Myometrial cell (primary cell): ENCODE measurements around a stretch of chr13.

DNA sequence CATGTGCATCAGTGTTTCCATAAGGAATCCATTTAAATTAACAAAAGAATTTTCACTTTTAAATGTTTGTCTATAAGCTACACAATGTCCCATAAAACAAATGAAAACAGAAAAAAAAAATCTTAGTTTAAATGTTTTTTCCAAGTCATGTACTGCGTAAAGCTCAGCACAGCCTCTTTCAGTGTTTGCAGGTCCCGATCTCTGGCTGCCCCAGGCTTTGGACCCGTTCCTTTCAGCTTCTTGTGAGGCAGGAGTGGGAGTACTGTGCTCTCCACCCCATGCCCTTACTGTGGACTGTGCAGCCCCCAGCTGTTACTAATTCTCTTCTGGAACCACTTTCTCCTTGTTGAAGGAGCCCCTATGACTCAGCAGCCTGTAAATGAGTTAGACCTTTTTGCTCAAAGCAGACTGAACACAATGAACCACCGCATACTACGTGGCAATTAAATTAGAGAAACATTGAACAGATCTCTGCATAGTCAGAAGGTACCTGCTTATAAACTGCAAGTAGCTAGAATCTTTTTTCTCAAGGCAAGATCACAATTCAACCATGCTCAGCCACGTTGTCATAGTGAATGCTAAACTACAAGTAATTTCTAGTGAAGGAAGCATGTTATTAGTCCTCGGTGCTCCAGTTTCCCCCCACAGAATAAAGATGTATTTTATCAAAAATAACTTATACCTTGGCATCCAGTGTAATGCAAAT, 39.0 kb downstream of the SERTM1 start:
- RAMPAGE, long total RNA = no peak

GRCh38 chr13:37580345-37580777, 18.2 kb downstream of the POSTN start:
- RAMPAGE, long total RNA = no peak

DNA sequence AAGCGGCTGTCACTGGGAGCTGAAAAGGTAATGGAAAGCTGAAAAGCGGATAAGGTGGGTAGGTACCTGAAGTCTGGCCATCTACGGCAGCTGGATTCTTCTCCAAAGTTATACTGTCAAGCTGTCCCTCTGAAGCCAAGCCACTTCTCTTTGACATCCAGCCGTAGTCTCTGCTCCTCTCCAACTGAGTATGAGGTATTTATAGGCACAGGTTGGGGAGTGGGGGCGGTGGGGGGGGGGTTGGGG, 65.2 kb upstream of the TRPC4 start:
- RAMPAGE, long total RNA = no peak

- RAMPAGE, long total RNA = no peak
These were observed 224.1 kb upstream of the UFM1 start for GRCh38 chr13:38125582-38125906.

DNA sequence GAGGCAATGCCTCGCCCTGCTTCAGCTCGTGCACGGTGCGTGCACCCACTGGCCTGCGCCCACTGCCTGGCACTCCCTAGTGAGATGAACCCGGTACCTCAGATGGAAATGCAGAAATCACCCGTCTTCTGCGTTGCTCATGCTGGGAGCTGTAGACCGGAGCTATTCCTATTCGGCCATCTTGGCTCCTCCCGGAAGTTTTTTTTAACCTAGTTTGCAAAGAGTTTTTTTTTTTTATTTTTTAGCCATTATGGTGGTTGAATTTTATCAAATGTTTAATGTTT, 16.0 kb upstream of the STOML3 start:
- RAMPAGE, long total RNA = no peak

DNA sequence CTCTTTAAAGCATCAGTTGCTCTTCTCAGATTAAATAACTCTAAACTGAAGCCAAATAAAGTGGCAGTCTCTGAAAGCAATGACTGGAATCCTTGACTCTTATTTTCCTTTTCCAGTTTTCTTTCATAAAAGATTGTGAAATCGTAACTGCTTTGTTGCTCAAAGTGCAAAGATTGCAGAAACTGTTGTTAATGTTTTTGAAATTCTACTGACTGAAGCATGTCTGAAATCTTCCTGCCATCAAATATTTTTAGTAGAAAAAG, 1.9 kb downstream of the NHLRC3 start:
- RAMPAGE, long total RNA = no peak

- RAMPAGE, long total RNA = no peak
These were observed 313.3 kb downstream of the FOXO1 start for GRCh38 chr13:40353089-40353562.

GRCh38 chr13:40377797-40378328, 288.6 kb downstream of the FOXO1 start:
- RAMPAGE, long total RNA = no peak

DNA sequence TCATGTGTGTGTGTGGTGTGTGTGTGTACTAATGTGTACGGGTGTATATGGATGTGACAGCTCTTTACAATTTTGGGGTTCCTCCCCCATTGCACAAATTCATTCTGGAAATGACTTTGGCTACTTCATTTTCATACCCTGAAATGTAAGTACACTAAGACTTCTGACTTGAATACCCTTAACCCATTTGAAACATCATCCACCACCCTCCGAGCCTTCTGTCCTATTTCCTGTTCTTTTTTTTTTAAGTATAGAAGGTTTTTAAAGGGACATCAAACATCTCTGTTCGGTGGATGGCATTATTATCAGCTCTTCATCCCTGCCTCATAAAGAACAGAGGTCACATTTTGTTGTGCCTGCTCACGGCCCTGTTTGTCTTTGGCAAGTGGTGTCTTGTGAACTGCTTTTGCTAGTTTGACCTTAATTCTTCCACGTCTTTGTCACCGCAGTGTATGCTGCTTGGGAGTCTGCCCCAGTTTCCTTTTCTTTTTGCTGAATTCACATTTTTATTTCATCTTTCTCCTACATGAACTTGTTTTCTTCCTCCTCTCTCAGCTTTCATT, 228.3 kb downstream of the FOXO1 start:
- RAMPAGE, long total RNA = no peak

GRCh38 chr13:40494439-40494780, 172.0 kb downstream of the FOXO1 start:
- RAMPAGE, long total RNA = no peak

GRCh38 chr13:40547686-40548490, 118.6 kb downstream of the FOXO1 start:
- RAMPAGE, long total RNA = no peak

GRCh38 chr13:40552944-40553529, 113.4 kb downstream of the FOXO1 start:
- RAMPAGE, long total RNA = no peak

DNA sequence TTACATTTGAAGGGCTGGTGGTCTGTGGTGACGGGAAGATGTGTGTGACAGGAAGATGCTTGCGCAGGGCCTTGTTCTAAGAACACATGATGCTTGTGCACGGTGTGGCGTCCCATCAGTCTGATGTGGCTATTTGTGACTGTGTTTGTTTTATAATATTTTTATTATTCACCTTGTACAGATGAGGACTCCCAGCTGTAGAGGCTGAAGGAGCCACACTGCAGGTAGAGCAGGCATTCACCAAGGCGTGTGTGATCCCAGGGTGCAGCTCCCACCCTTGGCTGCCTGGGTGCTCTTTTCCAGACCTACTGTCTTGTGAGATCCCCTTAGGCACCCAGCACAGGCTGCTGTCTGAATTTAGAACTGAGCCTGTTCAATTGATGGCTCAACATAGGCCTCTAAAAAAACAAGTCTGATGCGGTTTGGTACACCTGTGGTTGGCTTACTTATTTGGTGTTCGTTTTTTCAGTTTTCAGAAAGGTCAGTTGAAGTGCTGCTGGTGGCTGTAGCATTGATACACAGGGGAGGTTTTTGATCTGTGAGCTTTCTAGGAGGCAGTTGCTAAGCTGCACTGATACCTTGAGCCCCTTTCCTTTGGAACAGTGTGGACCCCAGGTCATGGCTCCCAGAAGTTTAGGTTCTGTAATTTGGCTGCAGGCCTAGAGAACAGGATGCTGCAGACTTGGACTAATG, 3.2 kb downstream of the SLC25A15 start:
- RAMPAGE, long total RNA = no peak

GRCh38 chr13:40895452-40896397, 106.3 kb downstream of the SLC25A15 start:
- RAMPAGE, long total RNA = no peak

DNA sequence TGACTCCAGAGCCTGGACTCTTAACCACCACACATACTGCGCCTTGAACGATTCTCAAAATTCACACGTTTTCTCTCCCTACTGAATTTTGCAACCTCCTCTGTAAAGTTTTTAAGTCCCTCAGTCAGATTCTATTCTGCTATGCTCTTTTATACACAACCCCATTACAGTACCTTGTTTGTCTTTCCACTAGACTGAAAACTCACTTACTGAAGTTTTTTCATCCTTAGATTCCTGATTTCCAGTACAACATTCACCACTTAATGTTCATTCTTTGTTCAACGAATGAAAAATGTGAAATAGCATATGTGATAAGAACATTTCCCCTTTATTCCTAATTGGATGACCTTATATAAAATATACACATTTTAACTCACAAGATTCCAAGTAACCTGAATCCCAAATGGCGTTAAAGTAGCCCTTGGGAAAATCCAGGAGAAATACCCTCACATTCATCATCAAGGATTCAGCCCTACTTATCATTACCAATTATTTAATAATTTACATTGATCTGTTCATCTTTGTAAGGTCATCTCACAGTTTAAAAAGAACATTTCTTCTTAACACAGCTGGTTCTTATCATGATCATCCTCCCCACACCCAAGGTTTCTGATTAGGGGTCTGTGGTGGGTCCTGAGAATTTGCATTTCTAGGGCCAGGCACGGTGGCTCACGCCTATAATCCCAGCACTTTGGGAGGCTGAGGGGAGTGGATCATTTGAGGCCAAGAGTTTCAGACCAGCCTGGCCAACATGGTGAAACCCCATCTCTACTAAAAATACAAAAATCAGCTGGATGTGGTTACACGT, 101.7 kb downstream of the ELF1 start:
- RAMPAGE, long total RNA = no peak

GRCh38 chr13:40933378-40934077, 85.6 kb downstream of the ELF1 start:
- RAMPAGE, long total RNA = no peak

- RAMPAGE, long total RNA = no peak
These were observed 81.4 kb downstream of the ELF1 start for GRCh38 chr13:40937599-40938248.

DNA sequence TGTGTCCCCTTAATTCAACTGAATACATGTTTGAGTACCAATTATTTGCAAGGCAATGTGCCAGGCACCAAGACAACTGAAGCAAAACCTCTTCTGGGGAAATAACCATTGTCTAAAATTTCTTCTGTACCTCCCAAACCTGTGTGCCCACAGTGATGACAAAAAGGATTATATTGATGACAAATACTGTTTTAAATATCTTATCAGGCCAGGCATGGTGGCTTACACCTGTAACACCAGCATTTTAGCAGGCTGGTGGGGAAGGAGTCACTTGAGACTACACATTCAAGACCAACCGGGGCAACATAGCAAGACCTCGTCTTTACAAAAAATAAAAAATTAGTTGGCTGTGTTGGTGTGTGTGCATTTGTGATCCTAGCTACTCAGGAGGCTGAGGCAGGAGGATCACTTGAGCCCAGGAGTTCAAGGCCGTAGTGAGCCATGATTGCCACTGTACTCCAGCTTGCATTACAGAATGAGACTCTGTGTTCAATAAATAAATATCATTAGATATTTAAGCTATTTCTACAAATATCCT, 35.0 kb downstream of the ELF1 start:
- RAMPAGE, long total RNA = no peak

DNA sequence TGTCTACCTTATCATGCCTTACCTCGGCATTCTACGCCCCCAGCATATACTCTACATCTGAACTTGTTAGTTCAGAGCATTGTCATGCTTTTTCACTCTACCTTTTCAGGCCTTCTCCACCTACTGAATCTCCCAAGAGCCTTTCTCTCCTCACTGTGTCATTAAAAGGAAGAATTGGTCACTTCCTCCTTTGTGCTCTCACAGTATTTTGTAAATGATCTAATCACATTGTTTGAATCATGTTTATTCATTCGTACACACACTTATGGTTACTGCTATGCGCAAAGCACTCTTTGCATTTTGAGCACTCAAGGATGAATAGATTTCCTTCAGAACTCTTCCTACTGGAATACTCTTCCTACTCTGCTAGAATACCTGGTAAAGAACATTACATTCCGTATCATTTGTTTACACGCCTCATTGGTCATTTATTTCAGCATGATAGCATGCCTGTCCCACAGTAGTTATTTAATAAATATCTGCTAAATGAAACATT, 15.8 kb upstream of the ELF1 start:
- RAMPAGE, long total RNA = no peak

DNA sequence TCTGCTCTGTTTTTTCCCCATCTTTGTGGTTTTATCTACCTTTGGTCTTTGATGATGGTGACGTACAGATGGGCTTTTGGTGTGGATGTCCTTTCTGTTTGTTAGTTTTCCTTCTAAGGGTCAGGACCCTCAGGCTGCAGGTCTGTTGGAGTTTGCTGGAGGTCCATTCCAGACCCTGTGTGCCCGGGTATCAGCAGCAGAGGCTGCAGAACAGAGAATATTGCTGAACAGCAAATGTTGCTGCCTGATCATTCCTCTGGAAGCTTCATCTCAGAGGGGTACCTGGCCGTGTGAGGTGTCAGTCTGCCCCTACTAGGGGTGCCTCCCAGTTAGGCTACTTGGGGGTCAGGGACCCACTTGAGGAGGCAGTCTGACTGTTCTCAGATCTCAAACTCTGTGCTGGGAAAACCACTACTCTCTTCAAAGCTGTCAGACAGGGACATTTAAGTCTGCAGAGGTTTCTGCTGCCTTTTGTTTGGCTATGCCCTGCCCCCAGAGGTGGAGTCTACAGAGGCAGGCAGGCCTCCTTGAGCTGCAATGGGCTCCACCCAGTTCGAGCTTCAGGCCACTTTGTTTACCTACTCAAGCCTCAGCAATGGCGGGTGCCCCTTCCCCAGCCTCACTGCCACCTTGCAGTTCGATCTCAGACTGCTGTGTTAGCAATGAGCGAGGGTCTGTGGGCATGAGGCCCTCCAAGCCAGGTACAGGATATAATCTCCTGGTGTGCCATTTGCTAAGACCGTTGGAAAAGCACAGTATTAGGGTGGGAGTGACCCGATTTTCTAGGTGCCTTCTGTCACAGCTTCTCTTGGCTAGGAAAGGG, 13.7 kb upstream of the WBP4 start:
- RAMPAGE, long total RNA = no peak